UCH-1 (cell line): ENCODE results near the genes ICAM5, TYK2, PDE4A, S1PR5 and ILF3.

- RRBS, result 5% methylated on average over 12 of the region's 80 CpGs
These were observed at the start of gene ICAM5 for GRCh38 chr19:10289240-10290211. Gene ICAM5 (plus strand): TSS chr19:10289952.

GRCh38 chr19:10290212-10290461, 385 bp downstream of the ICAM5 start:
- RRBS, result no CpG with 5 or more reads among the region's 14 CpGs

DNA sequence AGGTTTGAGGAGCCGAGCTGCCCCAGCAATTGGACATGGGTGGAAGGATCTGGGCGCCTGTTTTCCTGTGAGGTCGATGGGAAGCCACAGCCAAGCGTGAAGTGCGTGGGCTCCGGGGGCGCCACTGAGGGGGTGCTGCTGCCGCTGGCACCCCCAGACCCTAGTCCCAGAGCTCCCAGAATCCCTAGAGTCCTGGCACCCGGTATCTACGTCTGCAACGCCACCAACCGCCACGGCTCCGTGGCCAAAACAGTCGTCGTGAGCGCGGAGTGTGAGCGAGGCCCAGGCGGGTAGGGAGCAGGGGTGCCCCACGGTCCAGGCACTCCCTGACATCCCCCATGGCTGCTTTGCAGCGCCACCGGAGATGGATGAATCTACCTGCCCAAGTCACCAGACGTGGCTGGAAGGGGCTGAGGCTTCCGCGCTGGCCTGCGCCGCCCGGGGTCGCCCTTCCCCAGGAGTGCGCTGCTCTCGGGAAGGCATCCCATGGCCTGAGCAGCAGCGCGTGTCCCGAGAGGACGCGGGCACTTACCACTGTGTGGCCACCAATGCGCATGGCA, 4.4 kb downstream of the ICAM5 start:
- RRBS, result 11% methylated on average over 10 of the region's 38 CpGs

DNA sequence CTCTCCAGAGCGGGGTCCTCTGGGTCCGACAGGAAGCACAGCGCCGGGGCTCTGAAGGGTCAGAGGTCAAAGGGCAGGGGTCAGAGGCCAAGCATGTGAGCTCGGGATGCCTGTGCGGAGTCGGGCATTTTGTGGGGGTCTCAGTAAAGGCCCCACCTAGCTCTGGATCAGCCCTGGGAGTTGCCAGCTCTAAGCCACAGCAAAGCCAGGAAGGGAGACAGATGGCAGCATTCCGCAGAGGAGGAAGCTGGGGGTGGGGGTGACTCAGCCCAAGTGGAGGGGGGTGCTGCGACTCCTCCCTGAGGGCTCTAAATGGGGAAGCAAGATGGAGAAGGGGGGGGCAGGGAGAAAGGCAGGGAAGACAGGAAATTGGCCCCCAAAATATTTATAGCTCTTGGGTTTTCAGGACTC, 10.4 kb downstream of the FDX2 start:
- RRBS, result no CpG with 5 or more reads among the region's 9 CpGs

DNA sequence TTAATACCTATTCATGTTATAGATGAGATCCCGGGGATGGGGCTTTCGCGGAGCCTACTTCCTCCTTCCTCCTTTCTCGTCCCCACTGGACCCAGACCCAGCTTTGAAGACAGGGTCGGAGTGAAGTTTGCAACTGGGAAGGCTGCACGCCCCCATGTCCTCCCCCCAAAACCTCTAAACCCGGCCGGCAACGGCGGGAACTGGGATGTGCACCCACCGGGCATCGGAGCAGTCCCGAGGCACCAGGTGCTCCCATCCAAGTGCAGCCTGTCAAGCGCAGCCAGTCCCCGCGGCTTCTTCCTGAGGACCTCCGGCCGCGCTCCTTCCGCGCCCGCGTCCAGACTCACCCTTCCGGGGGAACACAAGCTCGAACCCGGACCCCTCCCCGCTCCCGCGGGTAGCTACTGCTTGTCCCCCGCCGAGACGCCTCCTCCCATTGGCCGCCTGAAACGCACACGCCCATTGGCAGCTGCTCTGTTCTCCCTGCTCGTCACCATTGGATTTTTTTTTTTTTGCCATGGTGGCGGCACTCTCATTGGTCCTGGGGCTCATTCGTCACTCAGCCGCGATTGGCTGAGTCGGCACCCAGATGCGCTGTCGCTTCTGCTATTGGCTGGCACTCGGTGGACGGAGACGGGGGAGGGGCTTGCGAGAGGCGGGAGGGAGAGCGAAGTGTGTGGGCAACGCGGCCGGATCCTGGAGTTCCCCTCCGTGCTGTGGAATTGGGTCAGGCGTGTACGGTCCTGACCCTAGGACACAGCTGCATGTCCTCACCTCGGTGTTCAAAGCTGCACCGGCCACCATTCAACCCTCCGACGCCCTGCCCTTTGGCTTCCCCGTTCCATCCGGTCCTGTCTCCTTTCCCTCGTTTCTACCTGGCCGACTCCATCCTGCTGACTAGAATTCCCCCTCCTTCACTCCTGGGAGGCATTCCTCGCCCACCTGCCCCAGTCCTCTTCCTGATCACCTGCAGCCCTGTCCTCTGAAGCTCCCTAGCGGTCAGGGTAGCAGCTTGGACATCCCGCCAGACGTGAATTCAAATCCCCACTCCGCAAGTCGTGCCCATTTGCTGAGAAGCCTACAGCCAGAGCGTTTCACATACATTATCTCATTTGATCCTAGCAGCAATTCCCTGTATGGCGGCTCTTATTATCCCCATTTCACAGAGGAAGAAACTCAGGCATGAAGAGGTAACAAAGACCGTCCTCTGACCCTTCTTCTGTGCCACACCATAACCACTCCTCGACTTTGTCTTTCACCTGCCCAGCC, at the start of gene TYK2:
TSS of gene TYK2 (minus strand) at position 410 of the 1,269 bp plus-strand sequence.
- RRBS, result 4% methylated on average over 21 of the region's 73 CpGs

DNA sequence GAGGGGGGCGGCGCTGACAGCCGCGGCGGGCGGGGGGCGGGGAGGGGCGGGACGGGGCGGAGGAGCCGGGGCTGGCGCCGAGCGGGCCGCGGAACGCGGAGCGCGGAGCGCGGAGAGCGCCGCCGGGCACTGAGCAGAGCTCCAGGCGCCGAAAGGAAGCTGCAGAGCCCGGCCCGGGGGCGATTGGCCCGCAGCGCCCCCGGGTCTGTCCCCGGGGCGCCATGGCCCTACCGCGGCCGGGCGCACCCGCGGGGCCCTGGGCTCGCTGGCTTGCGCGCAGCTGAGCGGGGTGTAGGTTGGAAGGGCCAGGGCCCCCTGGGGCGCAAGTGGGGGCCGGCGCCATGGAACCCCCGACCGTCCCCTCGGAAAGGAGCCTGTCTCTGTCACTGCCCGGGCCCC, at the start of gene PDE4A:
TSS of gene PDE4A (plus strand) at position 115 of the 399 bp plus-strand sequence.
- RRBS, result 7% methylated on average over 23 of the region's 52 CpGs

GRCh38 chr19:10466647-10467215, 36.4 kb downstream of the KEAP1 start:
- RRBS, result no CpG with 5 or more reads among the region's 15 CpGs

DNA sequence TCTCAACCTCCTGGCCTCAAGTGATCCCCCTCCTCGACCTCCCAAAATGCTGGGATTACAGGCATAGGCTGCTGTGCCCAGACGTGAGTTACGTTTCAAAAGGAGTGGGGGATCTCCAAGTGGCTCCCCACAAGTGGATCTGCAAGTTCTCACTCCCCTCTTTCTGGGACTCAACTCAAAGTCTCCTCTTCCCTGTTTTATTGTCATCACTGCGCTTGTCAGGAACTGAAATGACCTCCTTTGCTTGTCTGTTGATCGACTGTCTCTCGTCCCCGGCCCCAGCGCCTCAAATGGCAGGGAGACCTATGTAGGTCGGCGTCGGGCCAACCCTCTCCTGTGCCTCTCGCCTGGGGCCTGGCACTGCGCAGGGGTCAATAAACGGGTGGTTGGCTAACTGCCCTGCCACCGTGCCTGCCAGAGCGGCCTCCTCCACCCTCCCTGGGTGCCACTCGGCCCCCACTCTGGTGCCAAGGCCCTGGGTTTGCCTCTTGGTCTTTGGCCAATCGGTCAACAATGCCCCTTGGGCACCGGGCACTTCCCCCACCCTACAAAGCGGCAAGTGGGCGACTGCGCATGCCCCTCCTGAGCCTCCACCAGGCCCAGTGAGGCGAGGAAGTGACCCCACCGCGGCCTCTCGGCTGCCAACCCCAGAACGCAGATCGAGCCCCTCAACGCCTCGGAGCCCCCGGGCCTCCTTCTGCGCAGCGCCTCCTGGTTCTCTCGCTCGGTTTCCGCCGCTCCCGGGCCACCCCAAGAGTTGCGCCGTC, 1.2 kb downstream of the KEAP1 start:
- RRBS, result 4% methylated on average over 8 of the region's 40 CpGs

DNA sequence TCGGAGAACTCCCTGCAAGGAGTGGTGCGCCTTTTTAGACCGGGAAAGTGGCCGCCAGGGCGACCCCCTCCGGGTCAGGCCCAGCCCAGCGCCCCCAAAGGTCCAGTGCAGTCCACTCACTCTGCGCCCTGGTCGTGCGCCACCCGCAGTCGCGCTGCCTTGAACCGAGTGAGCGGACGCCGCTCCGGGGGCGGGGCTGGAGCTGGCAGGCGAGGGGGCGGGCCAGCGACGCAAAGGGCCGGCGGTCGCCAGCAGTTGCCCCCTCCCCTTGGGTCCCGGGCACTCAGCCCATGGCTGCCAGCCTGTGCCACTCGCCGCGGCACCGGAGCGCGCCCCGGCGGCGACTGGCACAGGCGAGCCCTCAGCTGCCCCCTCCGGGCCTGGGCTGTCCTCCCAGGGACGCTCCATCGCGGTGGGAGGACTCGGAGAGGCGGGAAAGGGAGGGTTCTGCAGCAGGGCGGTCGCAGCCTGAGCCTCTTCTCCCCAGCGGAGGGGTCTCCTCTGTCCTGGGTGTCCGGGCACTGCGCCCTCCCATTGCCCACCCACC, at the start of gene S1PR5:
TSS of gene S1PR5 (minus strand) at position 170 of the 547 bp plus-strand sequence.
- RRBS, result 23% methylated on average over 22 of the region's 48 CpGs

DNA sequence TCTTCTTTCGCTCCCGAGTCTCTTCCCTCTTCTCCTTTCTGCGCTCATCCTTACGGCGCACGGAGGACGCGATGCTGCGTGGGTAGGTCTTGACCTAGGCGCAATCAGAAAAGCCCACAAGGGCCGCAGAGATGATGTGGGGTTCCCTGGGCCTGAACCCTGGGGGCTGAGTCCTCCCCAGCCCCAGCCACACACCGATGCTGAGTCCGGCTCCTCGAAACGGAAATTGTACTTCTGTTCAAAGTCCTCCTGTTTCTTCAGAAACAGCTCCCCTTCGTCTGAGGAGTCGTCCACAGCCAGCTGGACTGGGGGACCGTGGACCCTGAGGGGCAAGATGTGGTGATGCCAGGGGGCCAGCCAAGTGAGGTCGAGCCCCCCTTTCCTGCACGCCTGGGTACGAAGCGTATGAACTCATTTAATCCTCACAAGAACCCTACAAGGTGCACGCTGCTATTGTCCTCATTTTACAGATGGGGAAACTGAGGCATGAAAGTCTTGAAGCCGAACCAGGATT, 6.1 kb downstream of the KRI1 start:
- RRBS, result no CpG with 5 or more reads among the region's 24 CpGs

DNA sequence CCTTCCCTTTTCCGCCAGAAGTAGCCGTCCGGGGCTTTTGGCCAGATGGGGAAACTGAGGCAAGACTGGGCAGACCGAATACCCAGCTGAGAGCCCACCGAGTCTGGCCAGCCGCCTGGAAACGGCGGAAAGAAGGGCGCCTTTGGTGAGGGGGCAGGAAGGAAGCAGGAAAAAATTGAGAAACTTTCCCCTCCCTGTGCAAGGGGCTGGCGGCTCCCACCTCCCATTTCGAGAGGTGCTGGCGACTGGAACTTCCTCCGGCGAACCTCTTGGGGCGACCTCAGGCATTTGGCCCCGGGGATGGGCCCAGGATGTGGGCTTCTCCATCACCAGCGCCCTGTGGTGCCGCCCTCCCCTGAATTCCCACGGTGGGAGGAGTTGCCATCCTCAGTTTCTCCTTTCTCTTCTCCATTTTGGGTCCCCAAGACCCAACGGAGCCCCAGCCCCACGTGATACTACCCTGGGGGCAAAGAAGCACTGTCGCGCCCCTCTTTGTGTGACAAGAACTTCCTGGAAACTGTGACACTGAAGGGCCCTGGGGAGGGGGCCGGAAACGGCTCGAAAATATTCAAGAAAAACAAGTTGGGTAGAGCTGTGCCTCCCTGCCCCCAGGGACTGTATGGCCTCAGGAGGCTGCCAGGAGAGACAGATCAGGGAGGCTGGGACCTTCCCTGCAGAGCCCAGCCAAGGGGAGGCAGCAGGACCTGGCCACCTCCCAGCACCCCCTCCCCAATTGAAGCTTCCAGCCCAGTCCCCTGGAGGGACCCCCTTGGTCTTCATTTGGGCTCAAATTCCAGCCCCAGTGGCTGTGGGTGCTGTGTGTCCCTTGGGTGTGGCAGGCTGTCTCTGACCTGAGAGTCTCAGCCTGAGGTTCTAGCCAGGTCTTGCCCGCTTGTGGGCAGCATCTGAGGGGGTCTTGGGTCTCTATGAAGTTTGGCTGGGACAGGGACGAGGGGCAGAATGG, 16.1 kb upstream of the AP1M2 start:
- RRBS, result no CpG with 5 or more reads among the region's 28 CpGs

- RRBS, result no CpG with 5 or more reads among the region's 12 CpGs
These were observed 3.2 kb upstream of the SLC44A2 start for GRCh38 chr19:10621957-10622672.

DNA sequence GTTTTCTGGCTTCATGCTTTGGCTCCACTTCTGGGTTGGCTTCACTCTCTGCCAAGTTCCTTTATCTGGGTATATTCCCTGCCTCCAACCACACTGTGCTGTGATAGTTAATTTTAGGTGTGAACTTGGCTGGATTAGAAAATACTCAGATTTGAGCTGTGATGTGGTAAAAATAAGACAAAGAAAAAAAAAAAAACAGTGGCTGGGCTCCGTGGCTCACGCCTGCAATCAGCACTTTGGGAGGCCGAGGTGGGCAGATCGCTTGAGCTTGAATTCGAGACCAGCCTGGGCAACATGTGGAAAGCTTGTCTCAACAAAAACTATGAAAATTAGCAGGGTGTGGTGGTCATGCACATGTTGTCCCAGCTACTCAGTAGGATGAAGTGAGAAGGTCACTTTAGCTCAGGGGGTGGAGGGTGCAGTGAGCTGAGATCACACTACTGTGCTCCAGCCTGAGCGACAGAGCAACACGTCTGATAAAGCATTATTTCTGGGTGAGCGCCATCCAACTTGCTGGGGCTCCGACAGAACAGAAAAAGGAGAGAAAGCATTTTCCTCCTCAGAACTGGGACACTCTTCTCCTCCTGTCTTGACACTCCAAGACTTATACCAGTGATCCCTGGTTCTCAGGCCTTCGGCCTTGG, 7.4 kb upstream of the ILF3 start:
- RRBS, result no CpG with 5 or more reads among the region's 10 CpGs

GRCh38 chr19:10654210-10654517, at the start of gene ILF3:
Gene ILF3 (plus strand): TSS chr19:10654346.
- RRBS, result 5% methylated on average over 14 of the region's 40 CpGs

DNA sequence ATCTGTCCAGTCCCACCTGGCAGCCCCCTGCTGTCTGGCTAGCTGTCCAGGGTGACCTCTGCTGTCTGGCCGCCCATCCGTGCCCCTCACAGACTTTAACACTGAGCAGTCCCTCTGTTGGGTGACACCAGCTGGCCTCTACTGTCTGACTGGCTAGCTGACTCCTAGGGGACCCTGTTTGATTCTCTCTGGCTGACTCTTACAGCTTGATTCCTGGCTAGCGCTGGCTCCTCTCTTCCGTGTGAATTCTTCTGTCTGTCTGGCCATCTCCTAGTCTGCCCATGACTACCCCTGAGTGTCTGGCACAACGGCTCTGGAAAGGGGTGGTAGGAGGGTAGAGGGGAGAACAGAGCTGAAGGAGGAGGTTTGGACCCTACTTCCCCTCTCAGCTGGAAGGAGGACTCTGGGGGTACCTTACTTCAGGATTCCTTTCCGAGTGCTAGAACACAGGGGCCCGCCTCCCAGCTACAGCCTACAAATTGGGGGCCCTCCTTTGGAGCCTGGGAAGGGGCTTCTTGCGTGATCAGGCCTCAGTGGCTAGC, 1.1 kb downstream of the DNM2 start:
- RRBS, result no CpG with 5 or more reads among the region's 8 CpGs

GRCh38 chr19:10736112-10736895, 18.4 kb downstream of the DNM2 start:
- RRBS, result no CpG with 5 or more reads among the region's 12 CpGs

GRCh38 chr19:10896757-10897629, 25.6 kb downstream of the CARM1 start:
- RRBS, result 50% methylated on average over 1 of the region's 13 CpGs

DNA sequence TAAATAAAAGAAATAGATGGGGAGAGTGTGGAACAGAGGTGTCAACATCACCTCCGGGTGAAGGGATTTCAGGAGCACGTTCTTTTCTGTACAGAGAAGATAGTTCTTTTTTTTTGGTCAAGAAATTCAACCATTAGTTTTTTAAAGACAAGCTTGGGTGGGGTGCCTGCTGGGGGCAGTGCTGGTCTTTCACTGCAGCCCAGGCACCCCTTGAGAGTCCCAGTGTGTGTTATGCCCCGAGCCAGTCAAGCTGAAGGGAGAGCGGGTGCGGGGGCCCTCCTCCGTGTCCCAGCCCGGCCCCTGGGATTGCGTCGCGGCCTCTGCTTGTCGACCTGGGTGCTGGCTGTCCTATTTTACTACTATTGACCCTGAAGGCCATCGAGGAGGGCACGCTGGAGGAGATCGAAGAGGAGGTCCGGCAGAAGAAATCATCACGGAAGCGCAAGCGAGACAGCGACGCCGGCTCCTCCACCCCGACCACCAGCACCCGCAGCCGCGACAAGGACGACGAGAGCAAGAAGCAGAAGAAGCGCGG, 48.3 kb upstream of the LDLR start:
- RRBS, result no CpG with 5 or more reads among the region's 29 CpGs

GRCh38 chr19:11089591-11089692, 179 bp downstream of the LDLR start:
- RRBS, result no CpG with 5 or more reads among the region's 6 CpGs

DNA sequence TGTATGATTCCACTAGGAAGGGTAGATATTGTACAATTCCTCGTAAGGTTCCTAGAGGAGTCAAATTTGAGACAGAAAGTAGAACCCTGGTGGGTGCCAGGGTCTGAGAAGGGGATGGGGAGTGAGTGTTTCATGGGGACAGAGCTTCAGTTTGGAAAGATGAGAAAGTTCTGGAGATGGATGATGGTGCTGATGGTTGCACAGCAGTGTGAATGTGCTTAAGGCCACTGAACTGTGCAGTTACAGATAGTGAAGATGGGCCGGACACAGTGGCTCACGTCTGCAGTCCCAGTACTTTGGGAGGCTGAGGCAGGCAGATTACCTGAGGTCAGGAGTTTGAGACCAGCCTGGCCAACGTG, 957 bp downstream of the SPC24 start:
- RRBS, result no CpG with 5 or more reads among the region's 4 CpGs